Cardiac septum (tissue), 1 donor: ENCODE results near the gene NIPAL3.

GRCh38 chr1:23442421-23442745, 17.8 kb upstream of the TCEA3 start:
- PRO-cap = no peak

DNA sequence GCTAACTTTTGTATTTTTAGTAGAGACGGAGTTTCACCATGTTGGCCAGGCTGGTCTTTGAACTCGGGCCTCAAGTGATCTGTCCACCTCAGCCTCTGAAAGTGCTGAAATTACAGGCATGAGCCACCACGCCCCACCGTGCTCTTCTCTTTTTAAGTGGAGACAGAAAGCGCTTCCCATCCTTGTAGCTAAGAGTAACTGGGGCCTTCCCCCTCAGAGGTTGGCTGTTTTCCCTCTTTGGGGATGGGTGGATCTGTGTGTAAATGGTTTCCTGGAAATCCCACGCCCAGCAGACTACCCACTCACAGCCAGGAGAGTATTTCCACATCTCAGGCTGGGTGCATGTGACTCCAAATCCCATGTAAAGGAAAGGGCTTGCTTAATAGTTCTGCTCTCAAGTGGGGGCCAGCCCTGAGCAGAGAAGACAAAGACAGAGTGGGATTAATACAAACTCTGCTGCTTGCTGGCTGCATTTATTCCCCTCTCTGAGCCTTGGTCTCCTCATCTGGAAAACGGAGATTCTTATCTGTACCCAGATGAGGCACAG, 19.6 kb upstream of the TCEA3 start:
- PRO-cap = bidirectional peak, plus-strand start at position 391 of the sequence, minus-strand start at position 200 of the sequence

DNA sequence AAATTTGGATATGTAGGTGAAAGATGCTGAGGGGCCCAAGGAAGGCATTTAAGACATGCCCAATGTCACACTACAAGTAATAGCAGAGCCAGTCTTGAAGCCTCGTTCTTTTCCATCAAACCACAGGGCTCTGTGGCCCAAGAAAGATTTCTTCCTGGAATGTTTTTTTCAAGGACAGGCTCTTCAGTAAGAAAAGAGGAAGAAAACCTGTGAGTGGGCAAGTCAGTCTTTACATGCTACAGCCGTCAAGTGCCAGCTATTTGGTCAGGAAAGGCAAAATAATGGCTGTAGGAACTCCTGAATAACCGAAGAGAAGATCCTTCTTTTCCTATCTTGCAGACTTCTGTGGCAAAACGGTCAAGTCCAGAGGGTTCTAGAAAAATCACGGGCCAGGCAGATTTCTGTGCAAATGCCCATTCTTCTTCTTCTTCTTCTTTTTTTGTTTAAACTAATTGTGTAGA, 1.8 kb upstream of the ID3 start:
- PRO-cap = no peak

DNA sequence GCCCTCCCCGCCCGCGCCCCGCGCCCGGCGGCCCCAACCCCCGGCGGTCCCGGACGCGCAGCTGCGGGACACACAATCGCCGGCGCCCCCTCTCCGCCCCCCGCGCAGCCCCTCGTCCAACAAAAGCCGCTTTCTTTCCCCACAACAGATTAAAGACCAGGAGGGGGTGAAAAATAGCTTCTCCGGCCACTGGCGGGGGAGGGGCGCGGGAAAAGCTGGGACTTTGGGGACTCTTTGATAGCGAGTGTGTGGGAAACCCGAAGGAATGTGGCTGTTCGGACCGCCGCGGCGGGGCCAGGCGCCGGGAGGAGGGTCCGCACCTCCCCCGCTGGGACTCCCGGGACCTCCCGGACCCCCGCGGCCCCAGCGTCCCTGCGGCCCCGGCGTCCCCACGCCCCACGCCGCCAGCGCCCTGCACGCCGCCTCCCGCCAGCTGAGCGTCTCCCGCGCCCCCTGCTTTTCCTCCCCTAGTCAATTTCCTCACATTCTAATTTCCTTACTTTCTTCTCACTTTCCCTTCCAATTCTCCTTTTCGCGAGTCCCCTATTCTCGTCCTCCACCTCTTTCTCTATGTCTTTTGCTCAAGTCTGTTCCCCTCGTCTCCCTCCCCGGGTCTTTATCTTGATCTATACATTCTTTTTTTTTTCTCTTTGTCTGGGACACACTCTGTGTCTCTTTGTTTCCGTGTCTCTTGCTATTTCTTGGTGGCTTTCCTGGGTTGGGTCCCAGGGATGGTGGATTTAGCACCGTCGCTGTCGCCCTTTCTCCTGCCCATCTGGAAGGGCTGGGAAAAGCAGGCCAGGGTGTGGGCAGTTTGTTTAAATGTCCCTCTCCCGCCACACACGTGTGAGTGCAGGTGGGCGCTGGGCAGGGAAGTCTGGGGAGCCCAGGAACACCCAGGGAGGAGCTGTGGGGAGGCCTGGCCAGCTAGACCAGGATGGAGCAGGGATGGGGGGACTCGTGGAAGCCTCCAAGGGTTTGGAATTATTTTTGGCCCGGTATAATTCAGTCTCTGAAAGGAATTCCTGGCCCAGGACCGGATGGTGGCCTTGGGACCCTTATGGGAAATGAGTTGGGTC, 9.2 kb upstream of the ID3 start:
- PRO-cap = unidirectional peak, plus-strand start at position 37 of the sequence; bidirectional peak, plus-strand start at position 237 of the sequence, minus-strand start at position 151 of the sequence; unidirectional peak, minus-strand start at position 443 of the sequence; unidirectional peak, minus-strand start at position 777 of the sequence; bidirectional peak, plus-strand start outside the sequence, minus-strand start at position 879 of the sequence

DNA sequence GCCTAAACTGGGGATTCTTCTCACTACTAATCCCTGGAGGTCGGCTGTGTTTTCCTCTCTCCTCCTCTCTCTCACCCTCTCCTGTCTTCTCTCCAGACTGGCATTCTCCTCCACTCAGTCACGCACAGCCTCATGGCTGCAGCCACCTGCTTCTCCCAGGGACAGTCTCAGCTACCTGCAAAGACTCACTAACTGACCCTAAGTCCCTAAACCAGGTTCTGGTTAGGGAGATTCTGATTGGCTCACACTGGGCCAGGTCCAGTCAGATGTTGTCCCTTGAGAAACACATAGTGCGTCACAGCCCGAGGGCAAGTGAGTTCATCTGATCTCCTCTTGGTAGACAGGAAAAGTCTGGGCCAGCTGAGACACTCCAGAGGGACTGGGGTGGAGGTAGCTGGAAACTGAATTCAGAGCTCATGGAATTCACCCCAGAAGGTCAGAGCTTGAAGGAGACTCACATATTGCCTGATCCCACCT, 40.5 kb upstream of the RPL11 start:
- PRO-cap = bidirectional peak, plus-strand start at position 373 of the sequence, minus-strand start at position 205 of the sequence

DNA sequence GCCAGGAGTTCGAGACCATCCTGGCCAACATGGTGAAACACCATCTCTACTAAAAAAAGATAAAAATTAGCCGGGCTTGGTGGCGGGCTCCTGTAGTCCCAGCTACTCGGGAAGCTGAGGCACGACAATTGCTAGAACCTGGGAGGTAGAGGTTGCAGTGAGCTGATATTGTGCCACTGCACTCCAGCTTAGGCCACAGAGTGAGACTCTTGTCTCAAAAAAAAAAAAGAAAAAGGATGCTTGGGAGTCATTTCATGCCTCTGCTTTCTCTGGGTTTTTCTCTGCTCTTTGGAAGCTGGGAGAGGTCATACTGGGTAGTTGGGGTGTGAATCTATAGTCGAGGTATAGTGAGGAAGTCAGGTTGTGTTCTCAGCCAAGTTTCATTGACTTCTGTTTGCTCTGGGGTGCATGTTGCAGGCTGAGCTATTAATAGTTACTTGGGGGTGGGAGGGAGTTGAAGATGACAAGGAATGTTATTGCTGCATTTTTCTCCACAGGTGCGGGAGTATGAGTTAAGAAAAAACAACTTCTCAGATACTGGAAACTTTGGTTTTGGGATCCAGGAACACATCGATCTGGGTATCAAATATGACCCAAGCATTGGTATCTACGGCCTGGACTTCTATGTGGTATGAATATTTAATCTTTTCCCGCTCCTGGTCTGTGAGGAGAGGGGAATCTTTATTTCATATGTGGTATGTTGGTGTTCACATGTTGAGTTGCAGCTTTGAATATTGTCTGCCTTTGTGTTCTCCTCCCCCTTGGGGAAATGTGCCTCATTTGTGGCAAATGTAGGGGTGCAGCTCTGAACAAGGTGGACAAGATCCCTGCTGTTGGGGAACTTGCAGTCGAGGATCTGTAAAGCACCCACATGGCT, 2.8 kb downstream of the RPL11 start:
- PRO-cap = no peak

GRCh38 chr1:23796443-23797006, 4.0 kb downstream of the GALE start:
- PRO-cap = no peak

- PRO-cap = no peak
Measured at GRCh38 chr1:23824529-23825323, 503 bp downstream of the HMGCL start.

- PRO-cap = no peak
Measured at GRCh38 chr1:23867401-23868135, 522 bp downstream of the FUCA1 start.

GRCh38 chr1:24107747-24108288, 4.1 kb downstream of the MYOM3 start:
- PRO-cap = no peak

GRCh38 chr1:24149799-24150132, 6.8 kb upstream of the IL22RA1 start:
- PRO-cap = no peak

DNA sequence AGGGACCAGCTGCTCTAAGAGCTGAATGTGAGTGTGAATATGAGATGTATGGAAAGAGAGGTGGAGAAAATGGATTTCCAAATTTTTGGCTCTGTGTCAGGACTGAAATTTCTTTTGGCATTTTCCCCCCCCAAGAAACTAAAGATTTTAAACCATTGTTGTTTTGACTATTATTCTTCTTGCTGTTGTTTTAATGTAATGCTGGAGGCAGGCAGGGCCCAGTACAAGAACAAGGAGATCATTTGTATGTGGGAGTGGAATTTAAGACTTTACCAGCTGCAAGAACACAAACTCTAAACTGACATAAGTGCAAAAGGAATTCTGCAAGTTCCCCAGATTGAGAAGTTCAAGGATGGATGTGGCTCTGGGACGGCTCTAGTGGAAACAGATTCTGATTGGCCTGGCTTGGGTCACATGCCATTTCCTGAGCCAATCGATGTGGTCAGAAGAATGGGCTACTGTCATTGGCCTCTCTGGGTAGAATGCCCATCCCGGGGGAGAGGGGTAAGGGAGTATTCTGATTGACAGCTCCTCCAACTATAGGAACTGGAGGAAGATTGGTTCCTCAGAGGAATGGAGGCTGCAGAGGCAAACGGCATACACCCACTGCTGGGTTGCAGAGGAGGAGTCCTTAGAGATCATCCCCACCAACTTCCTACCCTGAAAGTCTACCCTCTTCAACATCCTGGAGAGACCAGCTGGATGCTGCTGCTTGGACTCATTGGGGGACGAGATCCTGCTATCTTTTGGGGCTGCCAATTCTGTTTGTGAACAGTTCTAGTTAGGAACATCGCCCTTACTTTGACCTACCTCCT, 5.9 kb upstream of the IFNLR1 start:
- PRO-cap = no peak

GRCh38 chr1:24205900-24206508, 18.9 kb upstream of the IFNLR1 start:
- PRO-cap = no peak

DNA sequence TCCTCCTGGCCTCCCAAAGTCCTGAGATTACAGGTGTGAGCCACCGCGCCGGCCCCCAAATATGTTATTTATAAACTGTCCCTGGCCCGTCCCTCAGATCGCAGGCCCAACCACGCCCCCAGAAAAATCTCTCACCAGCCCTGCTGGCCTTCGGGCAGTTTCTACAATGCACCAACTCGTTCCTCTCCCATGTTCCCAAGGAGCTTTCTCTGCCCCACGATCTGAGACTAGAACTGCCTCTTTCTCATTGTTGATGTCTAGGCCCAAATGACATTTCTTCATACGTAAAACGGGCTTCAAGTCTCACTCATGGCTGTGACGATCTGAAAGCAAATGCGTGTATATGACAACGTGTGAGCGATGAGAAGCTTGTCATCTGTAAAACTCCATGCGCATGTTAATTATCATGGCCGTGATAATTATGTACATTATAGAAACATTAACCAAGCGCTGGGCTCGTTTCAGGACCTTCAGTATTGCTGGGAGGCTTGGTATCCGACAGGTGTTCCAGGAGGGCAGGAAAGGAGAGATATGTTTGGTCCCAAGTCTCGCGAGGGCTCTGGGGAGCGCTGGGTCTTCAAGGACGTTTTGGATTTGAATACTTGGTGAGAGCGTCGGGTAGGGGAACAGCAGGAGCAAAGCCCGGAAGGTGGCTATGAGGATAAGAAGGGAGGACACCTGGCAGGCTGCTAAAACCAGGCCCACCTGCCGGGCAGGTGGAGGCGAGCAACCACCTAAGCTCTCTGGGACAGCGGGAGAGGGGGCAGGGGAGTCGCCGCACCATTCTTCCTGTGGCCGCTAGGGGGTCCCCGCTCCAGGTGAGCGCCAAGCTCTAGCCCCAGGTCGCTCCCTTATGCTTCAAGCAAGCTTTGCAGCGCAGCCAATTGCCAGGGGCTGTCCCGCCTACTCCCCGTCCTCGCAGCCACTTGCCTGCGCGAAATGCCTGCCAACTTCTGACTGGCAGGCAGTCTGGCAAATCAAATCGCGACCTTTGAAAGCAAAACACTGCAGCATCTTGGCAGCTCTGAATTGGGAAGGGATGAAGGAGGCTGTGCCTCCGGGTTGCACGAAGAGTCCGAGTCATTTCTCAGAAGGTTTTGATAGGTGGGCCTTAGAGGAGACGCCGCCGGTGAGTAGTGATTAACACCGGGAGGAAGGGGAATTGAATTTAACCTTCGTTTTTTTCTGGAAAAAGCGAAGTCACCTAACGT, at the start of gene NIPAL3:
Gene NIPAL3, plus strand, starts transcription at position 1,027 of the 1,211 bp plus-strand sequence.
- PRO-cap = bidirectional peak, plus-strand start at position 1,027 of the sequence, minus-strand start at position 855 of the sequence

DNA sequence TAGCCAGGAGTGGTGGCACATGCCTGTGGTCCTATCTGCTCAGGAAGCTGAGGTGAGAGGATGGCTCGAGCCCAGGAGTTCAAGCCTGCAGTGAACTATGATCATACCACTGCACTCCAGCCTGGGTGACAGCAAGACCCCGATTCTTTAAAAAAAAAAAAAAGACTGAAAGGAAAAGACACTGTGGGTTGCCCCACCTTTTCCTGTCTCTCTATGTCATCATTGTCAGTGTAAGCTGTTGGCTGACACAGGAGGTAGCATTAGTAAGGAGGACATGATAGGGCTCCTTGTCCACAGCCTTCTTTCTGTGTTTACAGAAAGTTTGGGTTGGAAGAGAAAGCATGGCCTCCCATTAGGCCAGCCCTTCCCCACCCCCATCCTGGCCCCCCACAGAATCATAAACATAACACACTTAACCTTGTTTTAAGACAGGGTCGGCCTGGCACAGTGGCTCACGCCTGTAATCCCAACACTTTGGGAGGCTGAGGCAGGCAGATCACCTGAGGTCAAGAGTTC, 20.6 kb upstream of the RCAN3 start:
- PRO-cap = no peak

- PRO-cap = no peak
Measured at GRCh38 chr1:24672401-24672708, 29.3 kb downstream of the SRRM1 start.

GRCh38 chr1:24694112-24694836, 51.0 kb upstream of the CLIC4 start:
- PRO-cap = bidirectional peak, plus-strand start at chr1:24694615, minus-strand start at chr1:24694498

DNA sequence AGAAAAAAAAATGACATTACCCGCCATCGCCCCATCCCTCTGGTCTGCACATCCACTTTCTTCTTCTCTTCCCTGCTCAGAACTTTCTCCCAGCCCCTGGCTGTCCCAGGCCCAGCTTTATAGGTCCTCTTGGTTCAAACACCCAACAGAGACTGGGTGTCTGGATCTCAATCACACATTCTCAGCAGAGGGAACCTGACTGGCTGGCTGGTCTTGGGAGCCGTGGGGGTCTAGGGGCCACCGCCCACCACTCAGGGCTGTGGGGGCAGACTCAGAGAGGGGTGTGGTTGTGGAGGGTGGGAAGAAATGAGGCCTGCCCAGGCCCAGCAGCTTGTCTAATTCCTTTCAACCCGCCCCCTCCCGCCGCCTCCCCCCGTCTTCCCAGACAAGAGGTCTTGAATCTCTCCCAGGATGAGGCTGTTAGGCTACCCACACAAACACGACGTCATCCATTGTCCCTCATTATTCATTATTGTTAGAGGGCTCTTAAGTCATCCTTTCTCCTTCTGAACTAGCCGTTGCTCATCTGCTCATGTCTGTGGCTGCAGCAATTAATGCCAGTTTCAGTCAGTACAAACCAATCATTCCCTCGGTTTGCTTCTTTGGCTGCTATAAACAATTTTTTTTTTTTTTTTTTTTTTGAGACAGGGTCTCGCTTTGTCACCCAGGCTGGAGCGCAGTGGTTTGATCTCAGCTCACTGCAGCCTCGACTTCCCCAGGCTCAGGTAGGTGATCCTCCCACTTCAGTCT, 40.6 kb upstream of the CLIC4 start:
- PRO-cap = bidirectional peak, plus-strand start at position 494 of the sequence, minus-strand start at position 379 of the sequence

DNA sequence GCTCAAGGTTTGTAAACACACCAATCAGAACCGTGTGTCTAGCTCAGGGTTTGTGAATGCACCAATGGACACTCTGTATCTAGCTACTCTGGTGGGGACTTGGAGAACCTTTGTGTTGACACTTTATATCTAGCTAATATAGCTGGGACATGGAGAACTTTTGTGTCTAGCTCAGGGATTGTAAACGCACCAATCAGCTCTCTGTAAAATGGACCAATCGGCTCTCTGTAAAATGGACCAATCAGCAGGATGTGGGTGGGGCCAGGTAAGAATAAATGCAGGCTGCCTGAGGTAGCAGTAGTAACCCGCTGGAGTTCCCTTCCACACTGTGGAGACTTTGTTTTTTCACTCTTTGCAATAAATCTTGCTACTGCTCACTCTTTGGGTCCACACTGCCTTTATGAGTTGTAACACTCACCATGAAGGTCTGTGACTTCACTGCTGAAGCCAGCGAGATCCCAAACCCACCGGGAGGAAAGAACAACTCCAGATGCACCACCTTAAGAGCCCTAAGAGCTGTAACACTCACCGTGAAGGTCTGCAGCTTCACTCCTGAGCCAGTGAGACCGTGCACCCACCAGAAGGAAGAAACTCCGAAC, 23.1 kb upstream of the CLIC4 start:
- PRO-cap = no peak

DNA sequence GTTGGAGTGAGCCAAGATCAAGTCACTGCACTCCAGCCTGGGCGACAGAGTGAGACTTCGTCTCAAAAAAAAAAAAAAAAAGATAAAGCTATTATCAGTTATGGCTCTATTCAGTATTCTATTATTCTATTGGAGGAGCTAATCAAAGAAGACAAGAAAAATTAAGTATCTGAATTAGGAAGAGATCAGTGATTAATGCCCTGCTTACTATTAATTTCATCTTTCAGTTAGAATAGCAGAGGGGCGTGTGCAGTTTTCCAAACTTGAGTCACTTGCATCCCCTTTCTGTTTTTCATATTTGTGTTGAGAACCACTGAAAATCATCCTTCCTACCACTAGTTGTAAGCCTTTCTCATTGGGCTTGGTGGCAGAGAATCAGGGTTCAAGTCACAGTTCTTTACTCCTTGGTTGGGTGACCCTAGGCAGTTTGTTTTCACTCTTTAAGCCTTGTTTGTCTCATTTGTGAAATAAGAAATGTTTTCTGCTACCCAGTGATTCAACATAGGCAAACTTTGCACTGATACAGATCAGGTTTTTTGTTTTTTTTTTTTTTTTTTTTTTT, 2.8 kb downstream of the CLIC4 start:
- PRO-cap = unidirectional peak, minus-strand start at position 270 of the sequence